ENCODE measurements around a stretch of chr16.

DNA sequence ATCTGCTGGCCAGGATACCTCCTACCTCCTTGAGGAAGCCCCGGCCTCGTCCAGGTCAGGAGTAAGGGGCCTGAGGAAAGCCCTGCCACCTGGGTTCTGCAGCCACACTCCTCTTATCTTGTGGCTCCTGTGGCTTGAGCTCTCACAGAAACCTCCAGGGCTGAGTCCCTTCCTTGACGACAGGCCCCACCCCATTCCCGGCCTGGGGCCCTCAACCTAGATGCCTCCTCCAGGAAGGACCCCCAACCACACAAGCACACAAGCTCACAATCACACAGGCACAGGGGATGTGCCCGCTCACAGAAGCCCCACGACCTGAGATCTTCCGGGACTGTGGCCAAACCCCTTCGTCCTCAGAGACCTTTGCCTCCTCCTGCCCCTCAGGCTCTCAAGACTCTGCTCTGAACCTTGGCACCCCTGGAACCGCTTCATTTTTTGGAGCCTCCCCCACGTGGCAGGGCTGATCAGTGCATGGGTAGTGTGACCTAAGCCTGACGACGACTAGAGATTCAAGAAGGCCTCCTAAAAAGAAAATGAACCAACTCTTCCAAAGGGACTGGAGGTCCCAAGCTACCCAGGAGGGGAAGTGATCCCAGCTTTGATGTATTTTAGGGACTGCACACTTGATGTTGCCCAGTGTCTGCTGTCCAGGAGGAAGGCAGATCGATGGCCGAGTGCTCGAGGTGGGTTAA is 5.0 kb downstream of the DPEP2 start:
- RRBS, result 85% methylated on average over 1 of the region's 15 CpGs

- RRBS, result no CpG with 5 or more reads among the region's 5 CpGs
Observed at GRCh38 chr16:68013307-68013843, 2.3 kb downstream of the DPEP2NB start.

GRCh38 chr16:68022488-68023068 is 454 bp downstream of the DDX28 start:
- RRBS, result 2% methylated on average over 5 of the region's 56 CpGs

- RRBS, result no CpG with 5 or more reads among the region's 3 CpGs
Observed at GRCh38 chr16:68031877-68032538, 8.9 kb downstream of the DUS2 start.

DNA sequence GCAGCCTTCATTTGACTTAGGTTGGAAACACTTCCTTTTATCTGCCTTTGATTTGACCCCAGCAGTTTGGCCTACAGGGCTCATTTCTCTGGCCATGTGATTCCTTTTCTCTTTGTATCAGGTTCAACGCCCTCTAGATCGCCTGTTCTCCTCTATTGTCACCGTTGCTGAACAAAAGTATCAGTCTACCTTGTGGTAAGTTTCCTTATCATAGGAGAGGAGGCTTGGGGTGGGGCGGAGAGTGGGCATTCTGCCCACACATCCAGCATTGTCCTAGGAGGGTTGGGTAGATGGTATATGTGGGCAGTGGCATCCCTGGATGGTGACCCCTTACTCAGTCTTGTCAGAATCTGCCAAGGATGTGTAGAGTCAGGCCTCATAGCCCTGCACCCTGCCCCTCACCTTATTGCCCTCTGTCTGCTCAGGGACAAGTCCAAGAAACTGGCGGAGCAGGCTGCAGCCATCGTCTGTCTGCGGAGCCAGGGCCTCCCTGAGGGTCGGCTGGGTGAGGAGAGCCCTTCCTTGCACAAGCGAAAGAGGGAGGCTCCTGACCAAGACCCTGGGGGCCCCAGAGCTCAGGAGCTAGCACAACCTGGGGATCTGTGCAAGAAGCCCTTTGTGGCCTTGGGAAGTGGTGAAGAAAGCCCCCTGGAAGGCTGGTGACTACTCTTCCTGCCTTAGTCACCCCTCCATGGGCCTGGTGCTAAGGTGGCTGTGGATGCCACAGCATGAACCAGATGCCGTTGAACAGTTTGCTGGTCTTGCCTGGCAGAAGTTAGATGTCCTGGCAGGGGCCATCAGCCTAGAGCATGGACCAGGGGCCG is 6.6 kb upstream of the NFATC3 start:
- RRBS, result no CpG with 5 or more reads among the region's 11 CpGs

- RRBS, result 4% methylated on average over 4 of the region's 15 CpGs
Observed at GRCh38 chr16:68085092-68085287, 180 bp upstream of the NFATC3 start.

DNA sequence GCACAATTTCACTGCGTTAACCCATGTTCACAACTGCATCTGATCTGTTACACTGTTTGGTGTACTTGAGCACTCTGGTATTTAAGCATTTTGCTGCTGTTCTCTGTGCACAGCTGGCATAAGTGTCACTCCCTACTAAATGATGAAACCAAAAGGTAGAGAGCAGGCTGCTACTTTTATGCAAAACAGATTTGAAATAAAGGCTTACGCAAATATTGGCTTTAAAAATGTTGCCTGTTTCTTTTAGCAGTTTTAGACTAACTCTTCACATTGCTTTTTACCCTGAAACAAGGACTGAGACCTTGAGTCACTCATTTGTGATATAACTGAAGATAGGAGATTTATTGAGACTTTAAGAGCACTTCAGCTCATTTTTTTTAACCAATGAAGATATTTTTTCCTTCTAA is 41.6 kb downstream of the ESRP2 start:
- RRBS, result no CpG with 5 or more reads among the region's 2 CpGs

GRCh38 chr16:68214089-68214669 is 21.7 kb downstream of the ESRP2 start:
- RRBS, result no CpG with 5 or more reads among the region's 1 CpG

DNA sequence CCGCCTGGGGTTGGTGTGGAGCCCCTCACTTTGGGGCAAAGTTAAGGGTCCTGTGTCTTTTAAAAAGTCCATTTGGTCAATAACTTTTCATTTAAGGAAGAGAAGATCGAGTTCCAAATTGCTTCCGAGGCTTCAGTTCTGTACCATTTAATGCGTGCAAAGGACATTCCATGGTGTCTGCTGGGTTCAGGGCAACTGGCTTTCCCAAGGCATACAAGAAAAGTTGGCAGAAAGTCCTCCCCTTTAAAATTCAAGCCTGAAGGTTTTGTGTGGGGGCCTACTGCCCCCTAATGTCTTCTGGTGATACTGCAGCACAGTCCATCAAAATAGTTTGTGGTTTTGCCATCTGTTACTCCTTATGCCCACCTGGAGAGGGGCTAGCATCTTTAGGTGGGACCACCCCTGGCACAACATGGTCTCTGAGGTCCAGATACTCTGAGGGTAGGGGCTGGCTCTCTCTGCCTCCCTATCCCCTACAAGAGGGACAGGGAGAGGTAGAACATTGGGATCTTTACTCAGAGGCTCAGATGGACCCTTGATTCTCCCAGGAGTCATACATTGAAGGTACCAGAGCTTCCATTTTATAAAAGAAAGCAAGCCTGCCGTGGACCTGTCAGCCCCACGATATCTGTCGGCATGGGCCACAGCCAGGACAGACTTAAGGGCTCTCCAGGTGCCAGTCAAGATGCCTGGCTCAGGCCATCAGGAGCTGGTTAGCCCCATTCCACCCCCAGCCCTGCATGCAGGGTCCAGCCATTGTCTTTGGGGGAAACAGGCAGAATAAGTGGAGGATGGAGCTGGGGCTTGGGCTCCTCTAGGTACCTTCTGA is 6.4 kb downstream of the ESRP2 start:
- RRBS, result no CpG with 5 or more reads among the region's 7 CpGs

DNA sequence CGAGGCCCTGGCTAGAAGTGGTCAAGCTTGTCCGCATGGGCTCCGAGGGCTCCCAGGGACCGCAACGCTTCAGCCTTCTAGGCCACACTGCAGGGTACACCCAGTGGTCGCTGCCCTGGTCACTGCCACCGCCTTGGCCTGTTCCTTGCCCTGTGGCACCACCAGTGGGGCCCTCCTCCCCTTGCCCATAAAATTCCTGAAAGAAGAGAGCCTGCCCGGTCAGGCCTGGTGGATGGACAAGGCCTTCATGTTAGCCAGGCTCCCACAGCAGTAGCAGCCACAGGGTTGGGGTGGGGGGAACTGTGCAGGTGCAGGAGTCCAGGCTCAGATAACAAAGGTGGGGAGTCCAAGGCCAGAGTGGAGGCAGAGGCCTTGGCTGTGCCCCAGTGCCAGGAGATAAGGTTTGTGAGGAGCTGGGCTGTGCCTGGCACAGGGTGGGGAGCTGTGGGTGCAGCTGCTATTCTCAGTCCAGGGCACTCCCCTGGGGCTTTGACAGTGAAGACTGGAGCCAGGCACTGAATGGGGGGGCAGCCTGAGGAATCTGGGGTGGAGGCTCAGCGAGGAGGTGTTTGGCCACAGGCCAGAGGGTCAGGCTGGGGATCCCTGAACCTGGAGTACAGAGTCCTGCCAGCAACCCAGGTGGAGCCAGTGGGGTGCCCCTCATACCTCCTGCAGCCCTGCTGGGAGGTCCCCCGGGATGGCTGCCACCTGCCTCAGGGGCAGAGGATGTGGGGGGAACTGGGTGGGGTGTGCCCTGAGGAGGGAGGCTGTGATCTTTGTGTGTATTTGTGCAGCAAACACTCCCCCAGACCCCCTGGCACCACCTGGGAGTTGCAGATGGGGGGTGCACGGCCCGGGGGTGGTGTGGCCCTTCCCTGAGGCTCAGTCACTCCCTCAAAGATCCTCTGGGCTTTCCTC is 44.2 kb upstream of the SMPD3 start:
- RRBS, result no CpG with 5 or more reads among the region's 12 CpGs

- RRBS, result no CpG with 5 or more reads among the region's 16 CpGs
Observed at GRCh38 chr16:68526082-68526772, 12.9 kb upstream of the ZFP90 start.

GRCh38 chr16:68548918-68549258 is 9.8 kb downstream of the ZFP90 start:
- RRBS, result no CpG with 5 or more reads among the region's 4 CpGs

DNA sequence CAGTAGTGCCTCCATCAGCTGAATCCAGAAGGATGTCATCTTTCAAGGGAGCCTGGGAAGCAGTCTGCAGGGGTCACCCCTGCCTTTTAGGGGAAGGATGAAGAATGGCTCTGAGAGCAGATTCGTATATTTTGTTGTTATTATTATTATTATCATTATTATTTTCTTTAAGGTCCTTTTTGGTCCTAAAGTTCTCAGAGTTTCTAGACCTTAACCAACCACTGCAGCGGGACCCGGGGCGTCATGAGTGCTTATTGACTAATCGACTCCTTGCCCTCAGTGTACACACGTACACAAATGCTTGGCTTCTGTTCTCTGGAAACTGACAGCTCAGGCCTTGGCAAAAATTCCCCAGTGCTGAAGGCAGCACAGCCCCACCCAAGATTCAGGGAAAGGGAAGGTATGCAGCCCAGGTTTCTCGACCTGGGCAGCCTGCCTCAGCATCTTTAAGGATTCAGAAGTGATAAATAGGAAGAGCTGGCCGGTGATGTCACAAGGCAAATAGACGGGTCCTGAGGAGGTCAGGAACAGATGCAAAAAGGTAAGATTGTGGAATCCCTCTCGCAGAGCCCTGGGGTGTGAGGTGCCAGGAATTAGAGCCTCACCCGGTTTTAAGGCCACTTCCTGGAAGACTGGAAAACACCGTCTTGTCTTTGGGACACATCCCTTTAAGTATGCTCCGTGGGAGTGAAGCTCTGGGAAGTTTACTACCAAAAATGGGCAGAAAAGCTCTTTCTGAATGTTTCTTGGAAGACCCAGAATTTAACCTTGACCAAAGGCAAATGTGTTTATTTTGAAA is 9.0 kb upstream of the CDH3 start:
- RRBS, result no CpG with 5 or more reads among the region's 13 CpGs

DNA sequence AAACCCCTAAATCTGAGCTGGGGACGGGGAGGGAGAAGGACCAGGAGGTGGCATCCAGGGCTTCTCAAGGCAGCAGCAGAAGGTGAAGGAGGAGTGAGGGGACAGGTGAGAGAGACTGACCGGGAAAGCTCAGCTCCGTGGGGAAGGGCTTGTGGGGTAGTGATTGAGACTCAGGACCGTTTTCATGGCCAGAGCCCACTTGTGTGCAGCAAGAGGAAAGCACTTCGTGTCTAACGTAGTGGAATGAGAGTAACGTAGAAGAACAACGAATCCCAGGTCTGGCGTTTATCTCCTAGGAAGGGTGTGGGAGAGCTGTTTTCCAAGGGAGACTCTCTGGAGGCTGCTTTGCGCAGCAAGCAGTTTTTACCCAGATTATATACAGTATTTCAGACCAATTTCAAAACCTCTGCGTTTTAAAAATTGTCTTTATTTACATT is 1.3 kb upstream of the CDH3 start:
- RRBS, result no CpG with 5 or more reads among the region's 11 CpGs

DNA sequence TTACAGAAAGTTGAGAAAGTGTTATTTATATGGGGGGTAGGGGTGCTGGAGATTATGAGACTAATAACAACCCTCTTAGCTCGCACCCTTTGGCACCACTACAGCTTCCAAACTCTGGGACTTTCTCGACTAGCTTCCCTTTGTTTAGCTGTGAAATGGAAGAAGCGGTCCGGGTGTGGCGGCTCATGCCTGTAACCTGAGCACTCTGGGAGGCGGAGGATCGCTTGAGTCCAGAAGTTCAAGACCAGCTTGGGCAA is 904 bp upstream of the CDH3 start:
- RRBS, result no CpG with 5 or more reads among the region's 7 CpGs

- RRBS, result no CpG with 5 or more reads among the region's 11 CpGs
Observed at GRCh38 chr16:68760499-68761462, 23.7 kb downstream of the CDH1 start.

DNA sequence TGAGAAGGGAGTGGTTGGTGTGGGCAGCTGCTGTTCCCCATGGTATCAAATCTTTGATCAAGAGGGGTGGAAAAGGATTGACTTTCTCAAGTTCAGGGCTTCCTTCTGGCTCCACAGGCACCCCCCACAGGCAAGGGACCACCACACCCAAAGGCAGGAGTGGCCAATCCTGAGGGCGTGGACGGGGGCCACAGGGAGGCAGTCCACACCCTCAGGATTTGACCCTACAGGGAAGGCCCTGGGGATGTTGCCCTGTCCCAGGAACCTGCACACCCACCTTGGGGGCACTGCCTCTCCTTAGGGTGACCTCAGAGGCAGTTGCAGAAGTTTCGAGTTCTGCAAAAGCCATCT is 44.9 kb downstream of the CDH1 start:
- RRBS, result no CpG with 5 or more reads among the region's 3 CpGs

DNA sequence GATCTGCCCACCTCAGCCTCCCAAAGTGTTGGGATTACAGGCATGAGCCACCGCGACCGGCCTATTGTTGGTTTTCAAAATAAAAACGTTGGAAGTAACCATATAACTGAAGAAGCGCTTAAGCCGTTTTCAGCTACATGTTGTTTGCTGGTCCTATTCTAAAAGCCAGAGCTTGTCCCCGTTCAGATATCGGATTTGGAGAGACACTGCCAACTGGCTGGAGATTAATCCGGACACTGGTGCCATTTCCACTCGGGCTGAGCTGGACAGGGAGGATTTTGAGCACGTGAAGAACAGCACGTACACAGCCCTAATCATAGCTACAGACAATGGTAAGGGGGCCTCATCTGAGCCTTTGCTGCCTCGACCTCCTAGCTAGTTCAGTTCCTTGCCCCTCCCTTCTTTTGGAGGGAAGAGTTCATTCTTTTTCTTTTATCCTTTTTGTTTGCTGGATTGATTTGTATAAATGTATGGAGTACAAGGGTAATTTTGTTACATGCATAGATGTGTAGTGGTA is 24.2 kb upstream of the TANGO6 start:
- RRBS, result no CpG with 5 or more reads among the region's 13 CpGs

DNA sequence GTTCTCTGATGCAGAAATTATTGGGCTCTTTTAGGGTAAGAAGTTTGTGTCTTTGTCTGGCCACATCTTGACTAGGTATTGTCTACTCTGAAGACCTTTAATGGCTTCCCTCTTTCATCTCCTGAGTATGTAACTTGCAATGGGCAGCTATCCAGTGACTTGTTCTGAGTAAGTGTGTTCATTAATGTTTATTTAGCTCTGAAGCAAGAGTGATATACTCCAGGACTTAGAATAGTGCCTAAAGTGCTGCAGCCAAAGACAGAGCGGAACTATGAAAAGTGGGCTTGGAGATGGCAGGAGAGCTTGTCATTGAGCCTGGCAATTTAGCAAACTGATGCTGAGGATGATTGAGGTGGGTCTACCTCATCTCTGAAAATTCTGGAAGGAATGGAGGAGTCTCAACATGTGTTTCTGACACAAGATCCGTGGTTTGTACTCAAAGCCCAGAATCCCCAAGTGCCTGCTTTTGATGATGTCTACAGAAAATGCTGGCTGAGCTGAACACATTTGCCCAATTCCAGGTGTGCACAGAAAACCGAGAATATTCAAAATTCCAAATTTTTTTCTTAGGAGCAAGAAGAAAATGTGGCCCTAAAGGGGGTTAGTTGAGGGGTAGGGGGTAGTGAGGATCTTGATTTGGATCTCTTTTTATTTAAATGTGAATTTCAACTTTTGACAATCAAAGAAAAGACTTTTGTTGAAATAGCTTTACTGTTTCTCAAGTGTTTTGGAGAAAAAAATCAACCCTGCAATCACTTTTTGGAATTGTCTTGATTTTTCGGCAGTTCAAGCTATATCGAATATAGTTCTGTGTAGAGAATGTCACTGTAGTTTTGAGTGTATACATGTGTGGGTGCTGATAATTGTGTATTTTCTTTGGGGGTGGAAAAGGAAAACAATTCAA is 8.5 kb upstream of the TANGO6 start:
- RRBS, result no CpG with 5 or more reads among the region's 5 CpGs

- RRBS, result no CpG with 5 or more reads among the region's 4 CpGs
Observed at GRCh38 chr16:68841267-68841751, 2.0 kb upstream of the TANGO6 start.